Colonic mucosa (tissue), 1 donor: ENCODE data around the gene ITGB1BP1.

DNA sequence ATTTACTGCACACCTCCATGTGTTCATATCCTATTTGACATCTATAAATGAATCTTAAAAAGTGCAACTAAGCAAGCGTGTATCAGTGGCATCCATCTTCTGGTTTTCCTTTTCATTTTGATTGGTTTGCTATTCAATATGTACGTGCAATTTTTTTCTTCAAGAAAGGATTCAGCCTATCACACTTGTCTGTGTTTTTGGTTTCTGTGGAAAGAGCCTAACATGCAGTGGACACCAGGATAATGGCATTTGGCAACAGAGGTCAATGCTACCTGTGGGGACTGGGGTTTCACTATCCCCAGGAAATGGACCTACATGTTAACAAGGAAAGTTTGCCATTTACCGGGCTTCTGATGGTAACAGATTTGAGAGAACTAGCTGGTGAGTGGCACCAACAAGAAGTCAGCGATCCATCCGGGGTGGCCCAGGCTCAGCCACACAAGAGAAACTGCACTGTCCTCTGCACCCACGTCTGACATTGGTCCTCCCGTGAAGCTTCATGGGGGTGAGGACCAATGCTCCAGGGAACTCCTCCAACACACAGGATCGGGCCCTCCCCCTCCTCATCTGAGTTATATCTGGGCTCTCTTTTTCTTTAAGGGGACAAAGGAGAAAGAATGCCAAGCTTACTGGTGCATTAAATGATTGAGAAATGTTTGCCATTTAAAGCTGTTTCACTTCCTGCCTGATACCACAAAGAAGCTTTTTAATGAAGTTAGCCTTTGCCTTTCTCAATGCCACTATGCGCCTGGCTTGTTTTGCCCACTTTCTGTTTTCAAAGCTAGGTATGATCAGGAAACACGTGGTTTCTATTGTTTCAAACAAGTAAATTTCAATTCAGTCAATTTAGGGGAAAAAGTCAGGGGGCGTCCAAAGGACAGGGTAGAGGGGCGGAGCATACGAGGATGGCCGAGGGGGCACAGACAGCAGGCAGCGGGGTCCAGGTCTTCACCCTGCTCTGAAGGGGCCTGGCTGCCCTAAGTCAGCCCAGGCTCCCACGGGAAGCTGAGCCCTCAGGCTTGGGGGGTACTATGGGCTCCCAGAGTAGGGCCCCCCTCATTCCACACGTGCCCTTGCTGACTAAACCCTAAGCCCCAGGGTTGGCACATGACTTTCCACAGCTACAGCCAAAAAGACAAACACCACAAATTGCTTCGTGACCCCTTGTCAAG is 204.2 kb upstream of the ID2 start:
- PRO-cap = no peak

GRCh38 chr2:8479152-8479888 is 202.5 kb upstream of the ID2 start:
- PRO-cap = no peak

DNA sequence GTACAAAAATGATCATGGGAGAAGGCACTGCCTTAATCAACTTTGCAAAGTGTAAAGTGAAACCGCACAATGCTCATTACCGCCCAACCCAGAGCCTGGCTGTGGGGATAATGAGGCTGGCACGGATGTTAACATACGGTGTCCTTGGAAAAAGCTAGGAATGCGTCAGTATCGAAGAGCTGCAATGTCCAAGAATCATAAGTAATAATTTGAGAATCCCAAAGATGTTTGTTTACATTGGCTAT is 2.1 kb upstream of the ID2 start:
- PRO-cap = bidirectional peak, plus-strand start at position 91 of the sequence, minus-strand start at position 103 of the sequence

DNA sequence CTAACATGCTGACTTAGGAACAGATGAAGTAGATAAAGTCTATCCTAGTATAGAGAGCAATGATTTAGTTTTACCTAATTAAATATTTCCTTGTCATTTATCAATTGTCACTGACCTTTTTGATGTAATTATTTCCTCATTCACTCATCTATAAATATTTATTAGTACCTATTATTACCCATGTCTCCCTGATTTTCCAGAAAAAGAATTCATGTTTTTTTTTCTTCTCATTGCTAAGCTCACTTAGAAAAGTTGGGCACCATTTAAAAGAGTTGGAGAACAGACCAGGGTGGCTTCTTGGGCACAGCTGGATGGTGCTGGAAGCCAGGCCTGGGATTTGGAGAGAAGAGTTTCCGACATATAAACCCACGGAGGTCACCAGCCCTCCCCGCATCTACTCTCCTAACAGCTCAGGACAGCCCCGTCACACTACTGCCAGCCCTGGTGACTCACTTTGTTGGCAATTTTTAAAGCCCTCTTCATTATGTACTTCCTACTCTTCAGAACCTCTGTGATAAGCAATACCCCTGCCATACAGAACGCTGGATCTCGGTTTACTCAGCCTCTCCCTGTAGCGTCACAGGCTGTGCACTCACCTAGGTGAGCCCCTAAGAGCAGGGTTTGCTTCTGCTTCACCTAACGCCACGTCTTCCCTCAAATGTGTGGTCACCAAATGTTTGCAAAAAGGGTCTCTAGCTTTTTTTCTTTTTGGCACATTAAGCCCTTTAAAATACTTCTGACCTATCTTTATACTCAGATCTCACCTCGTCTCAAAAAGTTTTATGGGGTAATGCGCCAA is 48.0 kb downstream of the ID2 start:
- PRO-cap = no peak

DNA sequence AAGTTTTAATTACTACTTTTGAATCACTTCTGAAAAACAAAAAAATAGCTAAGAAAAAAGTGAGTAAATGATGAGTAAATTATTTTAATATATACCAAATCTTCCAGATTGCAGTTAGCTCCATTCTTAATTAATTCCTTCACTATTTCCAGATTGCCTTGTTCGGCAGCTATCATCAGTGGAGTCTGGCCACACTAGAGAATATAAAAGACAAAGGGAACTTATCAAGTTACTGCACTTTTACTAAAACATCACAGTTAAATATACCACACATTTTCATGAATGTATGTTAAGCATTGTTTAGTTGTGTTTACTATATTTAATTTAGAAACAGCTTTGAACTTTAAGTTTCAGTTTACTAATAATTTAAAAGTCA is 18.8 kb downstream of the KIDINS220 start:
- PRO-cap = no peak

- PRO-cap = no peak
These were observed 48.1 kb downstream of the MBOAT2 start for GRCh38 chr2:8955356-8955885.

DNA sequence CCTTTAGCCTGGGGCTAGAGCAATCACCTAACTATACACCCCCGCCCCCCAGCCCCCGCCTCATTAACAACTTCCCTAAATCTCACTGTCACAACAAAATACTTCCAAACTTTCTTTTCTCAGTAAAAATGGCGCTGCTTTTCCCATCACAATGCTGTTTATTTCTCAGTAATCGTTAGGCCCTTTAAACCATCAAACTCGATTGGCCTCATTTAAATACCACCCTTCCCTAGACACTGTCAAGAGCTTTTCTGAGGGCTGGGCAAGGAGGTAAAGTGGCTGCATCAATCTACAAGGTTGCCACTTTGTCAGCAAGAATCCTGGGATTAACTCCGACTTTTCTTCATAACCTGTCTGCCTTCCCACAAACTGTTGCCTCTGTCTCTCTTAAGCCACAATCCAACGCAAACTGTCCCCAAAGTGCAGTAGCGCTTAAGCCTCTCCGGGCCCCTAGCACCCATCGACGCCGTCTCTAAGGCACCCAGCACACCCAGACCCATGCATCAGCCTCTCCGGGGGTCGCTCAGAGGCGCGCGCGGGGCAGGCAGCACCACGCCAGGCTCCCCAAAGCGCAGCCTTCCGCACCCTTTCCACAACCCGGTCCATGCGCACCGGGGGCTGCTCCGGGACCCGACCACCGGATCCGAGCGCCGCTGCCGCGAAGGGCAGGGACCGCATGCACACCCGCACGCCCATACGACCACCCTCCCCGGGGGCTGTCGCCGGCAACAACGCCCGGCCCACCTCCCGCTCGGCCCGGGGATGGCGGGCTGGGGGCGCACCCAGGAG is 720 bp downstream of the MBOAT2 start:
- PRO-cap = no peak

DNA sequence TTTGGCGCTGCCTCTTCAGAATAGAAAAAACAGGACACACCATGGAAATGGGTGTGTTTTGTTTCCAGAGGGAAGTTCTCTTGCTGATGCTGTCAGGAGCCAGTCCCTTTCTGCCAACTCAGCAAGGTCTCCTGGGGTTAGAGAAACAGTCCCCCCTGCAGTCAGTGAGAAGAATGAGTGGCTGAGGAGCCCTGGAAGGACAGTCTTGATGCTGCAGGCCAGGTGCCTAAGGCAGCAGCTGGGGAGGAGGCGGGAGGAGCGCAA is 37.8 kb upstream of the ASAP2 start:
- PRO-cap = no peak

DNA sequence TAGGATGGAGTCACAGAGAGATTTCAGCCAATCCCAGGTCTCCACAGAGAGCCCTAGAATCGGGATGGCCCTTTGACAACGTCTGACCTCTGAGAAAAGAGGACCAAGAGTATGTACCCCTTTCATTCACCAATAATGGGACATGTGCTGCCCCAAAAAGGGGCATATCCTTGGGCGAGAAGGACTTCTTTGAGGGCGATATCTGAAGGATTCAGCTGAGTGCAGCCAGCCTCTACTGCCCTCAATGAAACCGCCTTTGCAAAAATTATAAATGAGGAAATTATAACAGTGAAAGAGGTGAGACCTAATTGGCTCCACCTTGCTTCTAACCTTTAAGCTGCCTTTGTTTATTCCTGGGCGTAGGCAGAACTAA is 36.3 kb upstream of the ASAP2 start:
- PRO-cap = unidirectional peak, minus-strand start at position 258 of the sequence

GRCh38 chr2:9209914-9210517 is 3.4 kb downstream of the ASAP2 start:
- PRO-cap = unidirectional peak, minus-strand start at chr2:9210030

DNA sequence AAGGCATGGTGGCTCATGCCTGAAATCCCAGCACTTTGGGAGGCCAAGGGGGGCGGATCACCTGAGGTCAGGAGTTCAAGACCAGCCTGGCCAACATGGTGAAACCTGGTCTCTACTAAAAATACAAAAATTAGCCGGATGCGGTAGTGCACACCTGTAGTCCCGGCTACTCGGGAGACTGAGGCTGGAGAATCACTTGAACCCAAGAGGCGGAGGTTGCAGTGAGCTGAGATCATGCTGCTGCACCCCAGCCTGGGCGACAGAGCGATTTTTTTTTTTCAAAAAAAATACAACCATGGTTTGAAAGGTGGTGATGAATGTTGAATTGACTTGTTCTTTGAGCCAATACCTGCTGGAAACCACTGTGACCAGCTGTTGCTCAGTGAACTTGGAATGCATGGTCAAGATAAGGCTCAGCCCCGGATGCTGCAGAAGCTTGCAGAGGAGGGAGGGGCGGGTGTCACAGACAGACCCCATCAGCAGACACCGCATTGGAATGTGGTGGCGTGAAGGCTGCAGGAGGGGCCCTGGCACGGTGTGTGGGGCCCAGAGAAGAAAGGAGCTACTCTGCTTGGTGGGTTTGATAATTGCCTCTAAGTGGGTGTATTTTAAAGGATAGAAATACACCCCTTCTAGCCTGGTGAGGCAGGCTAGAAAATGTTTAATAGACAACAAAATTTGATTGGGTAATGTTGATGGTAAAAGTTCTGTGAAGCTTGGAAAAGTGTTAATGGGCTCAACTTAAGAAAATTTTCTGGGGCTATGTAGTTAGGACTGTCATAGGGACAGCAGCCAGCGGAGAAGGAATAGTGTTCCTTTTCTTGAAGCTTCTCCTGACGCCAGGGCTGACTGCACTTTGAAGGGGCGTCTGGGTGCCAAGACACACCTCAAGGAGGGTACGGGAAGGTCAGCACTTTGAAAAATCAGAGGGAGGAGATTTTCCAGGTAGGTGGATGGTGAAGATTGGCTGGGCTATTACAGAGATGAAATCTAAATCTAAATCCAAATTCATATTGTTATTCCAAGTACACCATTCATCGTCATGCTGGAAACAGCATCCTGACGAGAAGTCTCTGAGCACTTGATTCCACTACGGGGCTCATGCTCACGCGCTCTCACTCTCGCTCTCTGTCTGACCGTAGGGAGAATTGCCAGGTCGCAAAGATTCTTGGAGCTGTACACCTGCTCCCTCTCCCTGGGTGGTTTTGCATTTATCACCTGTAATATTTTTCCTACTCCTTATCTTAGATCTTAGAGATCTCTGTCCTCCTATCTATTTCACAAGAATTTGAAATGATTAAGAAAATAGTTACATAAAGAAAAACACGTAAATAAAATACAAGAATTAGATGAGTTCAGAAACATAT is 91.4 kb downstream of the ITGB1BP1 start:
- PRO-cap = no peak

DNA sequence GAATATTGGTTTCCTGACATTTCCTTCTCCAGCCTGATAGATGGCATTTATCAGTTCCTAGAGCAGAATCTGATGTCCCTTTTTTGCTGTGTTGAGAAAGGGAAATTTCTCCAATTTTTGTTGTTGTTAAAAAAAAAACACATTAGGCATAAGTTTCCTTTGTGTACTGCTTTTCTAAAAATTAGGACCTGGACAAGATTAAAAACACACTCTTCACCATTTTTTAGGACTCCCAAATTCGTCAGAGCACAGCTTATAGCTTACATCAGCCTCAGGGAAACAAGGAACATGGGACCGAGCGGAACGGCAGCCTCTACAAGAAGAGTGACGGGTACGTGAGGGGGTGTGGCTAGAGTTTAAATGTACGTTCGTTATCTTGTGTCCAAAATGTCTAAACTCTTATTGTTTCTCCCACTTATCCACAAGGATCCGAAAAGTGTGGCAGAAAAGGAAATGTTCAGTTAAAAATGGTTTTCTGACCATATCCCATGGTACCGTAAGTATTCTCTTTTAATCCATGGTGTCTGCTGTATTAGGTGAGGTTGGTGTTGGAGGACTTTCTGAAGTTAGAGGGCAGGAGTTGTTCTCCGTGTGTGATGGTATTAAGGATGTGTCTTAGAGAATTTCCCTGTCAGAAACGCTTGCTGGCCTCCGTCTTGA is 78.9 kb downstream of the ITGB1BP1 start:
- PRO-cap = no peak

GRCh38 chr2:9415768-9416334 is 7.5 kb downstream of the ITGB1BP1 start:
- PRO-cap = no peak

- PRO-cap = bidirectional peak, plus-strand start at chr2:9423280, minus-strand start at chr2:9423176; bidirectional peak, plus-strand start at chr2:9423657, minus-strand start at chr2:9423520
These were observed at the start of gene ITGB1BP1 for GRCh38 chr2:9422814-9423756. Gene ITGB1BP1, minus strand, starts transcription at chr2:9423528.

DNA sequence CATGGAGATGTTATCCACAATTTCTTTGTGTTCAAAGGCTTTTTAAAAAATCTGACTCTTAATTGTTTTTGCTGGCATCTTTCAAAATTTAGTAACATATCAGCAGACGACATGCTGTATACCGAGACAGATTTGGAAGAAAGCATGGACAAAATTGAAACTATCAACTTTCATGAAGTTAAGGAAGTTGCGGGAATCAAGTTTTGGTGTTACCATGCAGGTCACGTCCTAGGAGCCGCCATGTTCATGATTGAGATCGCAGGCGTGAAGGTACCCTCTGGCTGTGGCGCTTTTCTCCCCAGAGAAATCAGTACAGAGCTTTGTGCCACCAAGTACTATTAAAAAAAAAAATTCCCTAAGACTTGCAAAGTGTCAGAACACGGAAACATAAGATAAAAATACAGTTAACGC is 9.0 kb downstream of the CPSF3 start:
- PRO-cap = no peak

DNA sequence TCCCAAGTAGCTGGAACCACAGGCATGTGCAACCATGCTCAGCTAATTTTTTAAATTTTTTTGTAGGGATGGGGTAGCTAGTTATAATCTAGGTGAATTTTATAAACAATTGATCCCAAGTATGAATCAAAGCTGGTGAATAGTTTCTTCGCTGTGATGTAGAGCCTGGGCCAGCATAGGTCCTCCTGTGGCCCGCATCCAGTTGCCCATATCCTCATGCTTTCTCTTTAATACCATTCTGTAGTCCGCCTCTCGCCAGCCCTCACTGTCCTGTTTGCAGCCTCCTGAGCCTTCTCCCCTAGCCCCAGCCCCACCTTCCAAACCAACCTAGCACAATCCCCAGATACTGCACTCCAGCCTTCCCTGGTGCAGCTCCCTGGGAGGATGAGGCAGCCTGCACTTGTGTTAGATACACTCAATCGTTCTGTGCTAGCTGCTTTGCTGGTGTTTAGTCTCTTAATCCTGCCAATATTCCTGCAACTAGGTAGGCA is 9.1 kb downstream of the IAH1 start:
- PRO-cap = no peak

- PRO-cap = no peak
These were observed 7.2 kb downstream of the ADAM17 start for GRCh38 chr2:9548248-9549055.

- PRO-cap = no peak
These were observed 3.5 kb upstream of the ADAM17 start for GRCh38 chr2:9559299-9559444.

GRCh38 chr2:9574026-9574529 is 18.4 kb upstream of the ADAM17 start:
- PRO-cap = no peak

DNA sequence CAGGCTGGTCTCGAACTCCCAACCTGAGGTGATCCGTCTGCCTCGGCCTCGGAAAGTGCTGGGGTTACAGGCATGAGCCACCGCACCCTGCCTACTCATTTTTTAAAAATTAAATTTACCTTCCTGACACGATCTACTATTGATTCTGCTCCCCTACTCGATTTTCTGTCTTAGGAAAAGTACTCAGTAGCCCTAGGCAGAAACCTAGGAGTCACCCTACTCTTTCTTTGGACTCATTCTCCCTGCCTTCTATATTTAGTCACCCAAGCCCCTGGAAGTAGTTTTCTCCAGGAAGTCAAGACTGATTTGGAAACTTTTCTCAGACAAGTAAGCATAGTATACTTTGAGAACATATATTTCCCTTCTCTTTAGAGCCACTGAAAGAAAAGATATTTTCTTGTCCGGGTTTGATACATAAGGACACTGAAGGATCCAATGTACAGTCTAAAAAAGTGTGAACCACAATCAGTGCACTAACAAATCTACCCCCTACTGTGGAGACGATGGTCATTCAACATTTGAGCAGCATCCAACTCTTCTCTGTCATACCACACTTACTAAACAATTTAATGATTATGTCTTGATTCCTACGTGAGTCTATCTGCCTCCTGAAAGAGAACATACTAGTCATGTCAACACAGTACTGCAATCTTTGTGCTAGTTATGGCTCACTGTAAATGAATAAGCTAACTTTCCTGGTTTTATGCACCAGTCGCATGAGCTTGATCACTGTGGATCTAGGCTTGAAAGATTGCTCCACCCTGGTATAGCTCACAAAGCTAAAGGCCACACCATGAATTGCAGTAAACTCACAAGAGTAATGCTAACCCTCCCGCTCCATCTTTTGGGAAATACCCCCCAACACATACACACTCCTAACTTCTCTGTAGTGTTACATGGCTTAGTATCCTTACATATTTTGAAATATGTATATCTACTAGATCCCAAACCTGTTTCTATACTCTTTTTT is 19.8 kb downstream of the YWHAQ start:
- PRO-cap = no peak